Frontal cortex (tissue), 2 donors: Measurements from ENCODE around the gene GOLGA6C.

DNA sequence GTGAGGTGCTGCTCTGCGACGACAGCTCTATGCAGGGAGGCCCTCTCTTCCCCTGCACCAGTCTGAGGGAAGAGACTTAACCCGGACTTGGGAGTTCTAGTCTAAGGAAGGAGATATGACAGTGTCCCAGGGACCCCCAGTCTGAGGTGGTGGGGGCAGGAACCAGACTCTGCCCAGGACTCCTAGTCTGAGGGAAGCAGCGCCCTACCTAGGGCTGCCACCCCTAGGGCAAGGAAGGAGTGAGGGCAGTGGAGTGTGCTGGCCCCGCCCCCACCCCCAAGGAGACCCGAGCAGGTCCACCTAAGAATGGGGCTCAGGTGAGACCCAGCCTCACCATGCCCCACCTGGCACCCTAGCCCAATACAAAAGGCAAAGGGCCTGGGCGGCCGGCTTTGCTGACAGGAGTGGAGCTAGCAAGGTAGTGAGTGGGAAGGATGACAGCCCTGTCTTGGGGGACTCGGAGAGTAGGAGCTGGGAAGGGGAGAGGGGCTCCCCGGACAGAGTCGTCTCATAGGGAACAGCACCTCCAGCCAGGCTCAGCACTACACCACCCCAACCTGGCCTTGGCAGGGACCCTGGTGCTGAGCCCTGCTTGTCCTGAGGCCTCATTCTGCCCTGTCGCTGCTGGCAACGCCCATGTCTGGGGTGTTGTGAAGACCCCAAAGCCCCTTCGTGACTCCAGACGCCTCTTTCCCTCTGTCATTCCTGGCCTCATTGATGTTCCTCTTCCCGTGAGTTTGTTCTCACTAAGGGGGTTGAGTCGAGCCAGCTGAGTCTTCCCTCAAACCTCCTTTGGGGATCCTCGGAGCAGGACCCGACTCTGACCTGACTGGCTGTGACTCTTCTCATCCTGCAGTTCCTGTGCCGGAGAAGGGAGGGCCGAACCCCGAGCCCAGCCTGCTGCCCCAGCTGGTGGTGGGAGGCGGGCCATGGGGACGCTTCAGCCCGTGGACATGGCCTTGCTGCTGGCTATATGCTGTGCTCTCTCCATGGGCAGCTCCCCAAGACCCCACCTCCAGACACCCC, 12.2 kb downstream of the C15orf39 start:
- RAMPAGE, long total RNA: no peak

GRCh38 chr15:75257912-75258516, at the start of gene GOLGA6C:
Gene GOLGA6C, plus strand, starts transcription at chr15:75258334.
- RAMPAGE, long total RNA: no peak

DNA sequence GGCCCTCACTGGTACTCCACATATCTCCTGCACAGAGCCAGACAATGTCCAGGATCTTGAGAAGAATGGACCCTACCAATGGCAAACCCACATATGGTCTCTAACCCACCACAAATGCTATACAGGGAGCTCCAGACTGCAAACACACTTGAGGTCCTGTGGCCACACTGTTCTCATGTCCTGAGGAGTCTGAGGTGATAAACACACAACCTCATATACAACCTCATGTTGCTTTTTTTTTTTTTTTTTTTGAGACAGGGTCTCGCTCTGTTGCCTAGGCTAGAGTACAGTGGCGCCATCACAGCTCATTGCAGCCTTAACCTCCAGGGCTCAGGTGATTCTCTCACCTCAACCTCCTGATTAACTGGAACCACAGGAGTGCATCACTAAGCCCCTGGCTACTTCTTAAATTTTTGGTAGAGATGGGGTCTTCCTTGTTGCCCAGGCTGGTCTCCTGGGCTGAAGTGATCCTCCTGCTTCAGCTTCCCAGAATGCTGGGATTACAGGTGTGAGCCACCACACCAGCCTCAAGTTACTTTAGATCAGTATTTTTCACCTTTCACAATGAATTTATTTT, 4.3 kb downstream of the NEIL1 start:
- RAMPAGE, long total RNA: no peak

DNA sequence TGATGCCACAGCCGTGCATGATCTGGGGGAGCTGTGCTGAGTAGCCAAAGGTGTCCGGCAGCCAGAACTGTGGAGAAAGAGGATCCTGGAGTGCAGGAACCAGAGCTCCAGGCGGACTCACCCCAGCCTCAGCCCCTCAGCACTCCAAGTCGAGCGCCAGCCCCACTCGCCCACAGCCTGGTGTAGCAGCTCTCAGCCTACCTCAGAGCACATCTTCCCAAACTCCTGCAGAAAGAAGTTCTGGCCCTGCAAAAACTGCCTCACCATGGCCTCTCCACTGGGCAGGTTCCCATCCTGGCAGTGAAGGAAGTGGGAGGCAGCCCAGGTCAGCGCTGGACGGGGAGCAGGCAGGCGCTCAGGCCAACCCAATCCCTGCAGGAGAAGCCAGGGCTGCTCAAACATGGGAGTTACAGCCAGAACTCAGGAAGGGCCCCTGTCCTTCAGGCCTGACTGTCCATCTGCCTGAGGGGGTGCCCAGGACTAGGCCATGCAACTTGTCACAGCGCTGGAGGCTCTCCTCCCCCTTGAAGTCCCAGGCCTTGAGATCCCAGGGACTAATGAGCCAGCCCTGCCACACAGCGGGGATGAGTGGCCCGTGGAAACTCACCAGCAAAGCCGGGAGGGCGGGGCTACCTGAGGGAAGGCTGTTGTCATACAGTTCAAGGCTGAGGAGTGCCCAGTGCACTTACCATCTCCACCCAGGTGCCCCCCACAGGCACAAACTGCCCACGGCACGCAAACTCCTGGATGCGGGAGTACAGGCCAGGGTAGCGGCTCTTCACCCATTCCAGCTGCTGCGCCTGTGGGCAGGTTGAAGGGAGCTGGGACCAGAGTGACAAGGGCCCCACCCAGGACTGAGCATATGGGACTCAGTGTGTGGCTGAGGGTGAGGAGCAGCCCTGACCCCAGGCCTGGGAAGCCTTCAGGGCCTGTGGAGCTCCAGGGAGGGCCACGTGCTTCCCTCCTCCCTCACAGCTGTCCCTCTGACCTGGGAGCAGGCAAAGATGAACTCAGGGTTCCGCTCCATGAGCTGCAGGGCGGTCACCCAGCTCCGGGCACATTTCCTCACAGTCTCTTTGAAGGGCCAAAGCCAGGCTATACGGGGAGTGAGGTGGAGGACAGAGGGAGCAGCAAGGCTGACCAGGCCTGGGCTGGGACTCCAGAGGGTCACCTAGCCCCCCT, 6.4 kb downstream of the MAN2C1 start:
- RAMPAGE, long total RNA: no peak

DNA sequence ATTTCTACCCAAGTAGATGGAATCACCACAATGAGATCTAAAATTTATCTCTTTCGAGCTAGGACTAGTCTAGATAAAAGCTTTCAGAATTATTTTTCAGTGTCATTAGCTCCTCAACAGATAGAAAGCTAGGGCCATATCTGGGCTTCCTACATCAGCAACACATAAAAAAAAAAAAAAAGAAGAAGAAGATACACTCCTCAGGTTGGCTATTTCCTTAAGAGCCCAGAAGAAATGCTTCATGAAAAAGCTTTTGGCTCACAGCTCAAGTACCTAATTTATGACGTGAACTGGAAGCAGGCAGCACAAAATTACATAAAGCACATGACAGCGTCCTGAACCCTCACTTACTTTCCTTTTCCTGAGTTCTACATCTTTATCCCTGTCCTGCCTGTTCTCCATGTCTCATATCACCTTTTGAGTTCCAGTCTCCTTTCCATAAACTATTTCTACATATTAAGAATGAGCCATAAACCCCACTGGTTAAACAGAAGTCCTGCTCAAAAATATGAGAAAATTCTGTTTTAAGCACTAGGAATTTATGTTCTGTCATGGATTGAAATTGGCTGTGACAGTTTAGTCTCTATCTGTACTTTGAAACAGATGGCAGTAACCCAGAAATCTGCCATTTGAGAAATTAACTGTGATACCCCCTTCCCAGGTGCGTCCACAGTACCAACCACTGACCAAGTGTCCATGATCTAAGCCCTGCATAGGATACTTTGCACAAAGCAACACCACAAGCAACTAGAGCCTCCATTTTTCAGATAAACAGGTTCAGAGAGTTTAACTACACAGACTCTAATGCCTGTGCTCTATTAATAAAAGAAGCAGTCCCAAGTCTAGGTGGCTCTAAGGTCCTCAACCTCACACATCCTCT, 23.2 kb upstream of the MAN2C1 start:
- RAMPAGE, long total RNA: no peak

- RAMPAGE, long total RNA: no peak
Observed at GRCh38 chr15:75640902-75641376, 915 bp upstream of the IMP3 start.

DNA sequence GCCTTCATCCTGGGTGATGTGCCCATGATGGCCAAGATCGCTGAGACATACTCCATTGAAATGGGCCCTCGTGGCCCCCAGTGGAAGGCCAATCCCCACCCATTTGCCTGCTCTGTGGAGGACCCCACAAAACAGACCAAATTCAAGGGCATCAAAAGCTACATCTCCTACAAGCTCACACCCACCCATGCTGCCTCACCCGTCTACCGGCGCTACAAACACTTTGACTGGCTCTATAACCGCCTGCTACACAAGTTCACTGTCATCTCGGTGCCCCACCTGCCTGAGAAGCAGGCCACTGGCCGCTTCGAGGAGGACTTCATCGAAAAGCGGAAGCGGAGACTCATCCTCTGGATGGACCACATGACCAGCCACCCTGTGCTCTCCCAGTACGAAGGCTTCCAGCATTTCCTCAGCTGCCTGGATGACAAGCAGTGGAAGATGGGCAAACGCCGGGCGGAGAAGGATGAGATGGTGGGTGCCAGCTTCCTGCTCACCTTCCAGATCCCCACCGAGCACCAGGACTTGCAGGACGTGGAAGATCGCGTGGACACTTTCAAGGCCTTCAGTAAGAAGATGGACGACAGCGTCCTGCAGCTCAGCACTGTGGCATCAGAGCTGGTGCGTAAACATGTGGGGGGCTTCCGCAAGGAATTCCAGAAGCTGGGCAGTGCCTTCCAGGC, 2.1 kb downstream of the SNX33 start:
- RAMPAGE, long total RNA: no peak

DNA sequence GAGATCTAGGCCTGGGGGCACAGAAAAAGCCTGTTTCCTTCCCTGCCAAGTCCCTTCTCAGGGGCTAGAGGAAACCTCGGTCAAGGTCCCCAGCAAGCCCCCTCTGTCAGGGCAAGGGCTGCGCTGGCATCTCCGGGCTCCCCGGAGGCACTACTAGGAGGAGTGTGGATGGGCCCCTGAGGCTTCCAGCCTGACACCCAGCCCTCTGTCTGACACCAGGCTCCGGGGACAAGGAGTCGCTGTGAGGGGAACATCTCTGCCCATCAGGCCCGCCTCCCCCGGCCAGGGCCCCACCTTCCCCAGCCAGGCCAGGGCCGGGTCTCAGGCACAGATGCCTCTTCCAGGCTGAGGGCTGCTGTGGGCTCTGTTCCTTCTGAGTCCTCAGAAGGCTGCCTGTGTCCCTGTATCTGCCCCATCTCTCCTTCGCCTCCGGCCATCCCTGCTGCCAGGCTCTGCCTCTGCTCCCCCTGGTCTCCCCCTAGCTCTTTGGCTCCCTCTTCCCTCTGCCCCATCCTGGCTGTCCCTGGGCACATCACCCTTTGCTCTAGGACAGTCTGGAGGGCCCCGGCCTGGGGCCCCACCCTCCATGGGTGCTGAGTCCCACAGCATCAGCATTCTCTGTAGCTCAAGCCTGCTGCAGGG, 15.7 kb downstream of the CSPG4 start:
- RAMPAGE, long total RNA: no peak

- RAMPAGE, long total RNA: no peak
Observed at GRCh38 chr15:75699438-75699883, 13.2 kb downstream of the CSPG4 start.

DNA sequence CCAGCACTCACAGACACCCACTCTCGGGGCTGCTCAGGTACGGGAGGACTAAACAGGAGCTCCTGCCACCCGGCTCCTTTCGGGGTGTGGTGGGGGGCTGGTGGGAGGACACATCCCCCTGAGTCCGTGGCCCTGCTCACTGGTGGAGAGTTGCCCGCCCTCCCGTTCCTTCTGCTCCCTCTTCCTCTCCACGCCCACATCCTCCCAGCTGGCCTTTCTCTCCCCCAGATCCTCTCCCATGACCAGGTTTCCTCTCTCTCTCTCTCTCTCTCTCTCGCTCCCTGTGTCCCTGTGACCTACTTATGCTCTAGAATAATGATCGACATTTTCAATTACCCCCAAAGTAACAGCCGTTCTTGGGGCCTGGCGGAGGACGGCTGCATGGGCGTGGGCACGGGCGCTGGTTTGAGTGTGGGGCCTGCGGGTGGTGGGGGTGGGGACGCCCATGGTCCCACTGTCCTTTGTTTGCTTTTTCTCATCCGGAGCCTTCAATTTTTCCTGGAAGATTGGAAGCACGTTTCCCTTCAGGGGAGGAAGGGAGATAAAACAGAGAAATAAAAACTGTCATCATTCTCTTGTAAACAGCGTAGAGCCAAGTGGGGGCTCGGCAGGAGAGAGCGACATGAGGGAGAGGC, 7.9 kb downstream of the ODF3L1 start:
- RAMPAGE, long total RNA: no peak

GRCh38 chr15:75823700-75824278, 19.5 kb upstream of the UBE2Q2 start:
- RAMPAGE, long total RNA: no peak

- RAMPAGE, long total RNA: no peak
Observed at GRCh38 chr15:75840520-75841125, 2.6 kb upstream of the UBE2Q2 start.

GRCh38 chr15:75868658-75869166, 25.5 kb downstream of the UBE2Q2 start:
- RAMPAGE, long total RNA: no peak

DNA sequence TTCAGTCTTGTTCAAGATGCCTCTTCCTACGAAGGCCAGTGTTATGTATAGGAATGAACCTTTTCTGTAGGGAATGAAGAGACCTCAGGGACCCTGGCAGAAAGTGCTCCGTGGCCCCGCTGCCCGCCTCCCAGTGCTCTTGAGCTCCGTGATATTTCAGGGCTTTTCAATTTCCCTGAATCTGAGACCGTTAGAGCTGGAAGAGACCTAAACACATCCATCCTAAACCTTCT, 80.6 kb downstream of the TMEM266 start:
- RAMPAGE, long total RNA: no peak

DNA sequence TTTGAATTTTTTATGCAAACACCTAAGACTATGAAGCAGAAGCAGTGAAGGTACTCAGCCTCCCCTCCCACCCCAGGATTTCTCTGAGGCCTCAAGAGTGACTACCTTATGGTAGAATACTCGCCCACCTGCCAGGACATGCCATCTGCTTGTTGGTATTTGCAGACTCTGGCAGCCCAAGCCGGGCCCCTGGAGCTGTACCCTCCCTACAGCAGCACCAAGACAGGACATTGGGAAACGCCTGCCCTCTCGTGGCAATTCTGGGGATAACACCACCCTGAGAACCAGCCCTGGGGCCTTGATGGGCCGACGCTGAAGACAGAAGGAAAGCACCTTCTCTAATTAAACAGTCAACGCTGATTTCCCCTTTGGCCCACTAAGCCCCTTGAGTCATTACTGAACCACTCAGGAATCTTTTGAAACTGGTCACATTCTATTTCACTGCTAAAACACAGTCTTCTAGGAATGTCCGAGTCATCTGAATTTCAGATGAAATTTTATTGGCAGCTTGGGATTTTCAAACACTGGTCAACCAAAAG, 91.2 kb downstream of the TMEM266 start:
- RAMPAGE, long total RNA: no peak

DNA sequence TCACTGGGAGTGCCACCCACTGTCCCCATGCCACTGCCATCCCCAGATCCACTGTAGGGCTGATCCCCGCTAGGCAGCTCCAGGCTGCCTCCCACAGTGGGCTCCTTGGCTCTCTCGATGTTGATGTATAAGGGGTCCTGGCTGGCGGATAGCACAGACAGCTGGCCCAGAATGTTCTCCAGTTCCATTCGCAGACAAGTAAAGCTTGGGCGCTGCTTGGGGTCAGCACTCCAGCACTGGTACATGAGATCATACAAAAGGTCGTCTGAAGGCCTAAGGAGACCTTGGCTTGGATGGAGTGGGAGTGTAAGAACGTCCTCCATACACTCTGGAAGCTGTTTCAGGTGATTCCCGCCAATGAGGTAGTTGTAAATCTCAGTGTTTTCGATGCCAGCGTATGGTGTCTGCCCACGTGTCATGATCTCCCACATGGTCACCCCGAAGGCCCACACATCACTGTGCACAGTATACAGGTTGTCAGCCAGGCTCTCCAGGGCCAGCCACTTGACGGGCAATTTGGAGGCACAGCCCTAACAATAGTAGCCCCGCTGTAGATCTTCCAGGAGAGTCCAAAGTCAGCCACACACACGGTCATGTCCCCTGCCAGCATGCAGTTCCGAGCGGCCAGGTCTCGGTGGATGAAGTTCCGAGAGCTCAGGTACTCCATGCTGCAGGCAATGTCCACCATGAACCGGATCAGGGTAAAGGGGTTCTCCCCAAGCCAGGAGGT, 52.0 kb downstream of the ETFA start:
- RAMPAGE, long total RNA: no peak

- RAMPAGE, long total RNA: no peak
Observed at GRCh38 chr15:76337573-76338630, 1.3 kb downstream of the ISL2 start.

GRCh38 chr15:76340203-76341091, 3.9 kb downstream of the ISL2 start:
- RAMPAGE, long total RNA: no peak

DNA sequence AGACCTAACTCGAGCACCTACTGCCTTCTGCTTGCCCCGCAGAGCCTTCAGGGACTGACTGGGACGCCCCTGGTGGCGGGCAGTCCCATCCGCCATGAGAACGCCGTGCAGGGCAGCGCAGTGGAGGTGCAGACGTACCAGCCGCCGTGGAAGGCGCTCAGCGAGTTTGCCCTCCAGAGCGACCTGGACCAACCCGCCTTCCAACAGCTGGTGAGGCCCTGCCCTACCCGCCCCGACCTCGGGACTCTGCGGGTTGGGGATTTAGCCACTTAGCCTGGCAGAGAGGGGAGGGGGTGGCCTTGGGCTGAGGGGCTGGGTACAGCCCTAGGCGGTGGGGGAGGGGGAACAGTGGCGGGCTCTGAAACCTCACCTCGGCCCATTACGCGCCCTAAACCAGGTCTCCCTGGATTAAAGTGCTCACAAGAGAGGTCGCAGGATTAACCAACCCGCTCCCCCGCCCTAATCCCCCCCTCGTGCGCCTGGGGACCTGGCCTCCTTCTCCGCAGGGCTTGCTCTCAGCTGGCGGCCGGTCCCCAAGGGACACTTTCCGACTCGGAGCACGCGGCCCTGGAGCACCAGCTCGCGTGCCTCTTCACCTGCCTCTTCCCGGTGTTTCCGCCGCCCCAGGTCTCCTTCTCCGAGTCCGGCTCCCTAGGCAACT, 4.6 kb downstream of the ISL2 start:
- RAMPAGE, long total RNA: no peak

- RAMPAGE, long total RNA: no peak
Observed at GRCh38 chr15:76765315-76765991, 139.7 kb downstream of the SCAPER start.